Pulmonary lymph node (tissue), 1 donor: ENCODE measurements around a stretch of chr21.

DNA sequence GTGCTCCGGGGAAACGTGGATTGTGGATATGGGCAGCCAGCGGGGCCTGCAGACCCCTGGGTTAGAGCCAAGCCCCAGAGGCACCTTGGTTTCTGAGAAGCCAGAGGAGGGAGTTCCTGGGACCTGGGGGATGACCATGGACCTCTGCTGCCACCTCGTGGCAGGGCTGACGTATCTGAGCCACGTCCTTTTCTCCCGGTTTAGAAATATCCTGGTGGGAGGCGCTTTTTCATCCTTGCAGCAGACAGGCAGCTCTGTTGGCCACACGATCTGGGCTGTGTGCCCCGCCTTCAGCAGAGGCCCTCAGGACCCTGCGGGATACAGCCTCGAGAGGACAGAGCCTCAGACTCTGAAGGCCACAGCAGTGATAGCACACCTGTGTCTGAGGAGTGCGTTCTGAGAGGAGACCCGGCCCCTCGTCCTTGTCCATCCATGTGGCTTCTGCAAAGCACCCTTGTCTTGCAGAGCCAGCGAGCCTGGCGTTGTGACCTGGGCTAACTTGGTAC lies 160.9 kb upstream of the COL6A1 start:
- PRO-cap: no peak

GRCh38 chr21:45830159-45830881 lies 151.2 kb upstream of the COL6A1 start:
- PRO-cap: no peak

DNA sequence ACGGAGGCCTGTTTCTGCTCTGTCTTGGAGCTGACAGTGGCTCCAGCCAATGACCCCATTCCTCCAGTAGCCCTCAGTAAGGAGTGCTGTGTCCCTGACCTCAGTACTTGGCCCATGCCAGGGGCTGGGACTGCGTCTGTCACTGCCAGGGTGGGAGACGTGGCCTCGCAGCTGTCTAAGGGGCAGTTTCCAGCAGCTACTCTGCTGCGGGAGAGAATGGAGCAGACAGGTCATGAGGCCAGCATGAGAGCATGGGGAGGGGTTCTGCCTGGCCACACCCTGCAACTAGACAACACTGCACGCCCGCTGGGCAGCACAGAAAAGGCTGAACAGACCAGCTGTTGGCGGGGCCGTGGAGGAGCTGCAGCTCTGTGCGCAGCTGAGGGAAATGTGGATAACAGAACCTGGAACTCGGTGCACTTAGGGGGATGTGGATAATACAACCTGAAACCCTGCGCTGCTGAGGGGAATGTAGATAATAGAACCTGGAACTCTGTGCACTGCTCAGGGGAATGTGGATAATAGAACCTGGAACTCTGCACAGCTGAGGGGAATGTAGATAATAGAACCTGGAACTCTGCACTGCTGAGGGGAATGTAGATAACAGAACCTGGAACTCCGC lies 91.5 kb upstream of the COL6A1 start:
- PRO-cap: no peak

DNA sequence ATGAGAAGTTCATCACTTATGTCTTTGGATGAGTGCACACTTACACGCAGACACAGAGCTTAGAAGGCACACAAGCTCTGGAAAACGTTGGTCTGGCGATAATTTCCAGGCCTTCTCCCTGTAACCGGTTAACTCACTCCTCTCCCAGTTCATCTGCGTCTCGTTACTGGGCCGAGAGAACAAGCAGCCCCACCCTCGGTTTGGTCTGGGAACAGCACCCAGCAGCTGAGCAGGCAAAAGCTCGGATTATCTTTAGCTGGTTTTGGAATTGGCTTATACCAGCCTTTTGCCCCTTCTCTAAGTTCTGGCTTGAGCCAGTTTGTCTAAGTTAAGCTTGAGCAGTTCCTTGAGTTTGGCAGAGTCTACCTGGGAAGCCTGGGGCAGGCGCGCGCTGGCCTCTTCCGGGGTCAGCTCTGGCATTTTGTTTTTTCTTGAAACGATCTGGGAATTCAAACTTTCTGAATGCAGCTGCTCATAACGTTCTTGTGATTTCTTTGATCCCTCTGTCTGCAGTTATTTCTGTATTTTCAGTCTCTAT lies 27.2 kb upstream of the COL6A1 start:
- PRO-cap: no peak

- PRO-cap: bidirectional peak, plus-strand start at chr21:46039255, minus-strand start at chr21:46039137
These were observed 57.3 kb downstream of the COL6A1 start for GRCh38 chr21:46038627-46039543.

DNA sequence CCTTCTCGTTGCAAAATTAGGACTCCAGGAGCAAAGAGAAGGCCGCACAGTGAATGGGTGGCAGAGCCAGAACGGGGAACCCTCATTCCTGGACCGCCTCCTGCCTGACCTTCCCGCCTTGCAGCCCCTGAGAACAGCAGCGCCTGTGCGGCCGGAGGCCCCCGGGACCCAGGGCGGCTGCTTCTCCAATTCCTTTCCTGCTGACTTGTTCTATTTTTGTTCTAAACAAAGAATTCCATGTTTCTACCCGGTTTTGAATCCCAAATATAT lies 32.0 kb upstream of the COL6A2 start:
- PRO-cap: no peak

GRCh38 chr21:46156214-46156656 lies 856 bp upstream of the FTCD start:
- PRO-cap: no peak

DNA sequence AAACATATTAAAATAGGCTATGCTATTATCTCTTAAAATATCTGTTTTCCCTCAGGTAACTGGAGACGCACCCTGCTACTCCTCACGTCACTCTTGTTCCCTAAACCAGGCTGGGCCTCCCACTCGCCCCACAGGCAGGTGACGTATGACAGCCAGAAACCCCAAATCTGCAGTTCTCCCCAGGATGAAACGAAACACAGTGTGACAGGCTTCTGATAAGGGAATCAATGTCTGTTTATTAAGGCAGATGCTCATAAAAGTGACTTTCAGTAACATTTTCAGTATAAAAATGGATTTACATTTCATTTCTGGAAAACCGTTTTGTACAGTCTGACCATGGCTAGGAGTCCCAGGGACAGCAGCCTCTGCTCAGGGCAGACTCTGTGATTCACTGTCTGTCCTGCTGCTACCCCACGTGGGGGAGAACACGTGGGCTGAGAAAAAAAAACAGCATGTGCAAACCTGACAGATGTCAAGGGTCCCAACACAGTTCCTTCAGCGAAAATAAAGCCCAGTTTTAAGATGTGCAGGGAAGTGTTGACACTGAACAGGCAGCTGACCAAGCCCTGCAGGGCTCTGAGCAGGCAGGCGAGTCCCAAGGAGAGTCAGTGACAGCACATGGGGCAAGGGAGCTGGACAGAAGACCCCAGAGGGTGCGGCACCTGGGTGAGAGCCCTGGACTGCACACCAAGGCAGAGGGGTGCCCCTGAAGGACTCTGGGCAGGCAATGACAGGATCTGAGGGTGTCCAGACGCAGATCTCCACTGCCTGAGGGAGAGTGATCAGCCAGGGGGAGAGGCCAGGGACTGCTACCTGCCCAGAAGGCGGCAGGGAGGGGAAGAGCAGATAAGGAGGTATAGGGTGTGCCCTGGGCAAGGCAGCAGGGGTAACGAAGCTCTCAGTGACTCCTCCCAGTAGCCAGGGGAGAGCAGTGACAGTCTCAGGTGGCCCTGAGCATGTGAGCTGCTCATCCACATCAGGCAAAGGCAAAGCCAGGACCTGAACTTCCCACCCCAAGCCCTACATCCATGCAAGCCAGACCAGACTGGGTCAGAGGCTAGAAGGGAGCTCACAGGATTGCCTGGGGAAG lies 5.0 kb upstream of the SPATC1L start:
- PRO-cap: no peak

DNA sequence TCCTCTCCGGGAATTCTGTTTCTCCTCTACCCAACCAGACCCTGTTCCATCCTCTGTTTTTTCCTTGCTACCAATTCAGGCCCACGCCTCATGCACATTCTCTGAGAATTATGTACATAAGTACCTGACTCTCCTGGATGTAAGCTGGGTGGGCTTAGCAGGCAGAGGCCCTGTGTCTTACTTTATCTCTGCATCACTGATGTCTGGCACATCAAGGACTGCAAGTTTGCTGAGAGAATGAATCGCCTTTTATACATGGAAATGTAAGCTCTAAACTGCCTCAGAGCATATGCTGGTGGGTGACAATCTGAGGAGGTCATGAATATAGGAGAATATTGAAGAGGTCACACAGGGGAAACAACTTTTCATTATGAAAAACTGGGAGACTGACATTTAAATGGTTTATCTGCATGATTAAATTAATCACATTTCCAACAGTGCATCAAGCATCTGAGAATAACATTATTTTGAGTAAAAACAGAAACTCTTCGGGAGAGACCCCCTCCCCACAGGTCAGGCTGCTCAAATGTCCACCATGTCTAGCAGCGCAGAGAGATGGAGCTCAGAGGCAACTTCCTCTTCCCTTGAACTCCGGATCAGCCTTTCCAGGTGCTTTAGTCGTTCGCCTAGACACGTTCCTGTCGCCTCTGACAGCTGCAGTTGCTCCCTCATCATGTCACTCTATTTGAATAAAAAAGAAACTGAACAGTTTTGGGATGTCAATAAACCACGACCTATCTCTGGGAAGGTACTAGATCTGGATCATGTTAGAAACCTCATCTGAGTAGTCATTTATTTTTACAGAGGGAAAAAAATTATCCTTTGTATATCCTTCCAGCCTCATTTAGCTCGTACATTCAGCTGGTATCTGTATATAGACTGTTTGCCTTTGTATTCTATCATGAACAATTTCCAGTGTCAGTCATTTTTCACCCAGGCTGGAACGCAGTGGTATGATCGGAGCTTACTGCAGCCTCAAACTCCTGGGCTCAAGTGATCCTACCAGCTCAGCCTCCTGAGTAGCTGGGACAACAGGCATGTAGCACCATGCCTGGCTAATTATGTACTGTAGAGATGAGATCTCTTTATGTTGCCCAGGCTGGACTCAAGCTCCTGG lies 6.5 kb upstream of the LSS start:
- PRO-cap: no peak

DNA sequence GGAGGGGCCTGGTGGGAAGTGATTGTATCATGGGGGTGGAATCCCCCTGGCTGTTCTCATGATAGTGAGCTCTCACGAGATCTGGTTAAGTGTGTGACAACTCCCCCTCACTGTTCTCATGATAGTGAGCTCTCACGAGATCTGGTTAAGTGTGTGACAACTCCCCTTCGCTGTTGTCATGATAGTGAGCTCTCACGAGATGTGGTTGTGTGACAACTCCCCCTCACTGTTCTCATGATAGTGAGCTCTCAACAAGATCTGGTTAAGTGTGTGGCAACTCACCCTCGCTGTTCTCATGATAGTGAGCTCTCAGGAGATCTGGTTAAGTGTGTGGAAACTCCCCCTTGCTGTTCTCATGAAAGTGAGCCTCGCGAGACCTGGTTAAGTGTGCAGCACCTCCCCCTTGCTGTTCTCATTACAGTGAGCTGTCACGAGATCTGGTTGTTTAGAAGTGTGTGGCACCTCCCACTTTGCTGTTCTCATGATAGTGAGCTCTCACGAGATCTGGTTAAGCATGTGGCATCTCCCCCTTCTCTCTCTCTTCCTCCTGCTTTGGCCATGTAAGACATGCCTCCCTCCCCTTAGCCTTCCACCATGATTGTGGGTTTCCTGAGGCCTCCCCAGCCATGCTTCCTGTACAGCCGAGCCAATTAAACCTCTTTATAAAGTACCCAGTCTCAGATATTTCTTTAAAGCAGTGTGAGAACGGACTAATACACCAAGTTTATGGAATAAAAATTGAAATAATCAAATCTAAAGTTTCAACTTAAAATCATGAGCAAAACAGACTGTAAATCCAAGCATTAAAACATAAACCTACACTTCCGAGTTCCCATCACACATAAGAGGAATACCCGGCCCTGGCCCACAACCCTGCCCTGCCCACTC lies 25.1 kb upstream of the LSS start:
- PRO-cap: unidirectional peak, minus-strand start at position 295 of the sequence; unidirectional peak, minus-strand start at position 417 of the sequence

- PRO-cap: no peak
These were observed 3.2 kb downstream of the C21orf58 start for GRCh38 chr21:46320142-46321261.

DNA sequence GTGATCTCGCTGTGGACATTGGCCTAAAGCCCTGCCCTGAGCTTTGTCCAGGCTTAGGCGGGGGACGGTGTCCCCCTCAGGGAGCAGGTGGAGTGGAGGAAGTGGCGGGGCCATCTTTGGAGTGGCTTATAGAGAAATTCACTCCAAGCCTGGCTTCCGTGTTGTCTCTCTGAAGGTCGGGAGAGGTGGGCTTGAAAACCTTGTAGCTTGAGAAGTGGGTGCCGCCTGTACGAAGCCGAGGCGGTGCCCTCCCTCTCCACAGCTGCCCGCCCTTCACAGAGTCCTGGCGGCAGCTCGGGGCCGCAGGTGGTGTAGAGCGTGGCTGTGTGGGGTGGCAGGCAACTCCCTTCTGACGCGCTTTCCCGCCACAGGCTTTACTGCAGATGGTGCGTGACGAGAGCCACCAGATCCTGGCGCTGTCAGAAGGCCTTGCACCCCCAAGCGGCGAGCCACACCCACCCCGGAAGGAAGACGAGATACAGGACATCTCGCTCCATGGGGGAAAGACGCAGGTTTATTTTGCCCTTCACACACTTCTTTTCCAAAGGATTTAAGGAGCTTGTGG lies 33.1 kb upstream of the DIP2A start:
- PRO-cap: bidirectional peak, plus-strand start at position 481 of the sequence, minus-strand start at position 351 of the sequence

DNA sequence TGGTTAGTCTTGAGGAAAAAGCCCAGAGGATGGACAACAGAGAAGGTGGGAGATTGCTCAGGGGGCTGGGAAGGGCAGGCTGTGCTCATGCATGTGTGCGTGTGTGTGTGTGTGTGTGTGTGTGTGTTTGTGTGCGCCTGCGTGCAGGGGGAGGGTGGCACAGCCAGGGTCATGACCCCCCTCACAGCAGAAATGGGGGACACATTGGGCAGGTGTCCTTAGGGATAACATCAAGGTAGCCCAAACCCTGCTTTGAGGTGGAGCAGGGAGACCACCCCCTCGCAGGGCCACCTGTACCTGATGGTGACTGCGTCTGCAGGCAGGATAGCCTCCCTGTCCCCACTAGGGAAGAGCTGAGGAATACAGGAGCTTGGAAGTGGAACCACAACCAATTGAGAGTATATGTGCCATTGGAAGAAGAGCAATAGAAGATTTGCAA lies 56.8 kb downstream of the S100B start:
- PRO-cap: no peak

GRCh38 chr21:46548522-46549391 lies 56.1 kb downstream of the S100B start:
- PRO-cap: no peak

DNA sequence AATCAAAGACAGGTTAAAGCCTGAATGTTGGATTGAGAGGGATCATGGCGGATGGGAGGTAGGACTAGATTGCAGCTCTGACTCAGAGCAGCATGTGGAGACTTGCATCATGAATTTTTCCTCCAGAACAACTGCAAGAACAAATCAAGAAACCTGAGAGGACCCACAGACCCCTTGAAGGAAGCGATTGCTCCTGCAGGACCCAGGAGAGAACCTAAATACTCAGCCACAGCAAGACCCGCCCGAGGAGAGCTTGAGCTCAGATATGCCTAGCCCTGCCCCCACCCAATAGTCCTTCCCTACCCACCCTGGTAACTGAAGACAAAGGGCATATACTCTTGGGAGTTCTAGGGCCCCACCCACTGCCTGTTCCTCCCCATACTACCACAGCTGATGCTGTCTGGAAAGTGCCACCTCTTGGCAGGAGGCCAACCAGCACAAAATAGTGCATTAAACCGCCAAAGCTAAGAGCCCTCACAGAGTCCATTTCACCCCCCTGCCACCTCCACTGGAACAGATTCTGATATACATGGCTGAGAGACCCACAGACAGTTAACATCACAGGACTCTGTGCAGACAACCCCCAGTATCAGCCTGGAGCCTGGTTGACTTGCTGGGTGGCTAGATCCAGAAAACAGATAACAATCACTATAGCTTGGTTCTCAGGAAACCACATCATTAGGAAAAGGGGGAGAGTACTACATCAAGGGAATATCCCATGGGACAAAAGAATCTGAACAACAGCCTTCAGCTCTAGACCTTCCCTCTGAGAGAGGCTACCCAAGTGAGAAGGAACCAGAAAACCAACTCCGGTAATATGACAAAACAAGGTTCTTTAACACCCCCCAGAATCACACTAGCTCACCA lies 19.3 kb downstream of the S100B start:
- PRO-cap: no peak

DNA sequence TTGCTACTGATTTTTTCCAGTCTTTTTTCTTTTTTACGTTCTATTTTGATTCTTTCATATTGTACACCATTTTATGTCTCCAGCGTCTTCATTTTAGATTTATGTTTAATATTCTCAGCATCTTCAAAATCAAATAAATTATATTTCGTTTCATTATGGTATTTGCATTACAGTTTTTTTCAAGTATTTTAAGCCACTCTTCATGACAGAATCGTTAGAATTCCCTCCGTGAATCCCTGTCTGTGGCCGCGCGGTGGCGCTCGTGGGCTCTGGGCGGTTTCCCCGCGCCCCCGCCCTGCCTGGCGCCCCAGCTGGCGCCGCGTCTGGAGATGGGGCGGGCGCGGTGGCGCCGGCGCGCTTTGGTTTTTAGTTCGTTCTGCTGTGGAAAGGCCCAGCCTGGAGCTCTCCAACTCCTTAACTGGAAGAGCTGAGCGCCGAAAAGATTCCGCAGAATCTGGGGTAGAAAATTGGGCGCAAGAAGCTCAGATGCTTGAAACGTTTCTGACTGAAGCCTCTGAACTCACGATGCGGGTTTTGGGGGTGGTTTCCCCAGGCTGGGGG lies 25.7 kb downstream of the PRMT2 start:
- PRO-cap: no peak